LNCaP clone FGC (cell line): ENCODE data around the gene DYNLL2.

- RRBS, 2 experiments, result no CpG with 5 or more reads among the region's 12 CpGs
Observed at GRCh38 chr17:56898629-56899460, 15.0 kb downstream of the TRIM25 start.

GRCh38 chr17:56914304-56915170 is 688 bp upstream of the TRIM25 start:
- RRBS, 2 experiments, result under 1 to 2% methylated on average over 3 of the region's 25 CpGs

DNA sequence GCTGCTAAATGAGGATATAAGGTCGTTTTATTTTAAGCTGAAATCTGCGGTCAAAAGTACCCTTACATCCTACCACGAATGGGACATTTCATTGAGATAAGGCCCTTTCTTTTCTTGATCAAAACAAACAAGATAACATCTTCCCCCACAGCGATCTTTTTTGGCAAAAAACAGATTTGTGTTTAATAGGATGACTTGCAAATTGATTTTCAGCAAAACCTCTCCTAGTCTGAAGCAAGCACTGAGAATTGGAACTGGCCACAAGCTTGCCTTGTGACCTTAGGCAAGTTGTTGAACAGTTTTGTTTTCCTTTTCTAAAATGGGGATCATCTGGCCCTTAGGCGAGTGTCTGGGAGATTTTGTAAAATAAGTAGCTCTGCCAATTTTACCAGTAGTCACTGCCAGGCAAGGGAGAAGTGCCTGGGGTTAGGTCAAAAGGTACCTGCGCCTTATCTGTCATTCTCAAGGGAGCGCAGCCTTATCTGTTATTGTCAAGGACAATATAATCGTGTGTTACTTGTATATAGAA is 687 bp downstream of the SCPEP1 start:
- RRBS, 2 experiments, result no CpG with 5 or more reads among the region's 8 CpGs

DNA sequence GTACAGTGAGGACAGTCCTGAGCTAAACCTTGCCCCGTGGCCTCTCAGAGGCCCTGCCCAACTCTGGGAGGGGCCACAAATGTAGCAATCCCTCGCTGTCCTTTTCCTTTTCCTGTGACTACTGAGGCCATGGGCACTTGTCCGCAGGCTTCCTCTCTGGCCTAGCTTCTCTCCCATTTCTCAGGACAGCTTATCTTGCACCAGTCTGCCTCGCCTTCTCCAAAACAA is 7.5 kb downstream of the SCPEP1 start:
- RRBS, 2 experiments, result no CpG with 5 or more reads among the region's 4 CpGs

DNA sequence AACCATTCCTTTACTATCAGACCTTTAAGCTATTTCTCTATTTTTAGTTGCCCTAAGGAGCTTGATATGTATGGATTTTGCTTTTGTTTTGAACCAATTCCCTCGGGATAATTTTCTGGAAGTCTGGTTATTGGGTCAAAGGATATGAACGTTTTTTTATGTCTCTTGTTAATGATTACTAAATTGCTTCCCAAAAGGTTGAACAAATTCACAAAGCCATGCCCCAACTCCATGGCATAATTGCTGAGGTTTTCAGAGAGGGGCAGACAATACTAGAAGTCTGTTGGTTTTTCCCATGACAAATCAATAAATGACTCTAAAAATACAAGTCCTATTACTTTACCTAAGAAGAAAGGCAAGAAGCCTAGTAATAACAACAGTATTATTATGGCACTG is 11.4 kb upstream of the AKAP1 start:
- RRBS, 2 experiments, result no CpG with 5 or more reads among the region's 2 CpGs

DNA sequence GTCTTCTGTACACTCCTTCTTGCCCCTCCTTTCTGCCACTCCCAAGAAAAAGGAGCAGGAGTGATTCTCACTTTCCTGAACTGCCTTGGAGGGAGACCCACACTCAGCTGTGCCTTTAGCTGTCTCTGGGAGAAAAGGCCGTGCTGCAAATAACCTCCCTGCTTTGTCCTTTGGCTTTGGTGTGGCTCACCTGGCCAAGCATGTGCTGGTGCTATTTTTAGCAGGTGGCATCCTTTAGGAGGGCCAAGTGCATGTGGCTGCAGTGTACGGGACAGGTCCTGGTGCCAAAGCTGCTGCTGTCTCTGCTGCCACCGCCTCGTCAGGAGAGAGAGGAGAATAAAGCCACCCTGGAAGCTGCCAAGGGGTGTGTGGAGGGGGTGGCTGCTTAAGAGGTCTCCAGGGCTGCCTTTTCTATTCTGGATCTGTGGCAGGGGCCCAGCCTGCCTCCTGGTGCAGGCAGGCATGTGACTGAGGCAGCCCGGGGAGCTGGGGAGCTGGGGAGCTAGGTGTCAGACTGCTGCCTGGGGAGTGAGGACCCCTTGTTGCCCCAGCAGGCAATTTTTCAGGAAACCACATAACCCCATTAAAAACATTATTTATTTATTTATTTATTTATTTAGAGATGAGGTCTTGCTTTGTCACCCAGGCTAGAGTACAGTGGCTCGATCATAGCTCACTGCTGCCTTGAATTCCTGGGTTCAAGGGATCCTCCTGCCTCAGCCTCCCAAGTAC is 6.2 kb downstream of the AKAP1 start:
- RRBS, 2 experiments, result no CpG with 5 or more reads among the region's 6 CpGs

- RRBS, 2 experiments, result no CpG with 5 or more reads among the region's 4 CpGs
Observed at GRCh38 chr17:57280826-57281261, 24.5 kb downstream of the MSI2 start.

DNA sequence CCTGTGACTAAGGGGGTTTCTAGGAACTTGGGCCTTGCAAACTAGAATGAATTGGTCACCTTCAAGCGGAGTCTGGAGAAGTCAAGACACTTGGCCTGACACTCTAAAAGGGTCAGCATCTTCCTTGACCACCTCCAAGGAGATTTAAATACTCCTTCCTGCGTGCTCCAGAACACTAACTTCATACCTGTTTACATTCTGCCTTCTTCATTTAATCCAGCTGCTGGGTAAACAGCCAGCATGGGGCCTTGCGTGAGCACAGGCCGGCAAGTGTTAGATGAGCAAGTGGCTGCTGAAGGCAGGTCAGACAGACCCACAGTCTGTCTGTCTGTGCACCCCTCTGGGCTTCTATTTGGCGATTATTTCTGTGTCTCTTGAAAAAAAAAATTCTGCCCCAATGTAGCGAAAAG is 153.8 kb downstream of the MSI2 start:
- RRBS, 2 experiments, result no CpG with 5 or more reads among the region's 6 CpGs

DNA sequence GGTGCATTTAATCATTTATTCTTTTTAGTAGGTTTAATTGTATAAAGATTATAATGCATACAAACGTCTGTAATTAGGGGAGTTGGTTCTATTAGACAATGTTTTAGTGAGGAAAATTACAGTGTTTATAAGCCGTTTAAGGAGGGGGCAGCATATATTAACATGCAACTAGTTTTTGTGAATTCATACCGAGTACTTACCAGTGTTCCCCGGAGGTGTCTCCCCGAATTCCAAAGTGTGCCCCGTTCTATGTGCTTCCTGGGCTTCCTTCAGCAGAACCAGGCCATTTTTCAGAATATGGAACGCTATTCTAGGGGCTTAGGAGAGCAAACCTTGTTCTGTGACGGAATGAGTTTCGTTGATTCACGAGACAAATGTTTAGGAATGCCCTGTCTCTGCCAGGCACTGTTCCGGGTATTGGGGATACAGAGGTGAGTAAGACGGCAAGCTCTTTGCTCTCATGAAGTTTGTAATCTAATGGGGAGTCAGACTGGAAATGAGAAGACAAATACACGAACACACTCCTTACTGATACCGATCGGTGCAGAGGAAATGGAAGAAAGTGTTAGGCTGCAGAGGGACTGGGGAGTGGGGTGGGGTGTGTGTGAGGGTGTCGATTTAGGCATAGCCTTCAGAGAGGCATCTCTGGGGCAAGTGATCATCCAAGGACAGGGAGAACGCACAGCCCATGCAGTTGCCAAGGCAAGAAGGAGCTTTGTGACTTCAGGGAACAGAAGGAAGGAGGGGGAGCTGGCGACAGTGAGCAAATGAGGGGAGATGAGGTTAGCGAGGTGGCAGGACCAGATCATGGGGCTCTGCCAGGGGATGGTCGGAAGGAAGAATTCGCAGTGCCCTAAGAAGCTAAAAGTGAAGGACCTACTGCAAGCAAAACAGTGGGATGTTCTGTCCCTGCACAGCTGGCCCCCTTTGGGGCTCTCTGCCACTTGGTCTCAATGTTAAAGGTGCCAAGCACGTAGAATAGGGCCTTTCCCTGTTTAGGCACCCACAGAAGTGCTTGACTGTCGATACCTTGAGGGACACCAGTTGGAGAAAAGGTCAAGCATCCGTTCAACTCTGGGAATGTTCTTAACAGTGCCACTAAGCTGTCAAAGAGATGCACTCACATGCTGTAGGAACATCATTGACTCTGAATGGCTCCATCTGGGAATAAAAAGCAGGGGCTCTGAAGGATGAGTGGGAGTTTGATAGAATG is 189.6 kb downstream of the MSI2 start:
- RRBS, 2 experiments, result no CpG with 5 or more reads among the region's 24 CpGs

GRCh38 chr17:57480437-57480854 is 224.1 kb downstream of the MSI2 start:
- RRBS, 2 experiments, result no CpG with 5 or more reads among the region's 4 CpGs

- RRBS, 2 experiments, result no CpG with 5 or more reads among the region's 15 CpGs
Observed at GRCh38 chr17:57622653-57623334, 122.3 kb downstream of the CCDC182 start.

DNA sequence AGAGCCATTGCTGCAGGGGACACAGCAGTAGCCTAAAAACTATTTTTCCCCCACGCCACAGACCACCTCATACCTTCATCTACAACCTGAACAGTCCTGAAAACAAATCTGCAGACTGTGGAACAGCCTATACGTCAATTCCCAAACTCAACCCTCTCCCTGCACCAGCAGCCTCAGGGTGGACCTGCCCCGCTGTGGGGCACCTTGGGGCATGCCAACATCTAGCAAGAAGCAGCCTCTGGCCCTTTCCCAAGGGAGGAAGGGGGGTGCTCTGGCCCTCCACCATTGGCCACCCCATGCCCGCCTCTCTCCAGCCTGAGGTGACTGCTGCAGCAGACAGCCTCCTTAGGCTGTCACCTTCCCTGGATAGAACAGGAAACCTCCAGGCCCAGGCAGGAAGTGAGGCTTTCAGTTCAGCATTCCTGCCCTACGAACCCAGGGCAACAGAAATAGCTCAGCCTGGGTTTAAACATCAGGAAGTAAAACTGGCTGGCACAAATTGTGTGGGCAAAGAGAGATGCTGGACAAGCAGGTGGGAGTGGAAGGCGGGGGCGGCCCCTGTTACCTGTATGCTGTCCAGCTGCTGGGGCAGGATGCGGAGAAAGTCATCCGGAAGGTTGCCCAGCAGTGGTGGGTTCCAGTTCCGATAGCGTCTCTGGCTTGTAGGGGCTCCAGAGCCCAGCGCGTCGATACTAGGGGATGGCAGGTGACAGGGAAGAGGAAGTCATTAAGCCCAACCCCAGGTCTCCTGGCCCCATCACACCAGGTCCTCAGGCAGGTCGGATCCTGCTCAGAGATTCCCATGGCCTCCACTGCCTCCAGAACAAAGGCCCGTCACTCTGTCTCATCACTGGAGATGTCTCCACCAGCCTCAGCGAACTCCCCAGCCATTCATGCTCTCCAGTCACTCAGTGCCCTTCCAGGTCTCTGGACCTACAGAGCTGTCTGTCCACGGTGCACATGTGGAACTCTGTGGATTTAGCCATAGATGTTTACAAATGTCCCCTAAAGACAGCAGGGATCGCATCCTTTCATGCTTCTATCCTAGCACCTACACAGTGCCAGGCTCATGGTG is 23.5 kb upstream of the MRPS23 start:
- RRBS, 2 experiments, result no CpG with 5 or more reads among the region's 19 CpGs

- RRBS, 2 experiments, result no CpG with 5 or more reads among the region's 4 CpGs
Observed at GRCh38 chr17:57892349-57892859, 42.6 kb upstream of the MRPS23 start.

- RRBS, 2 experiments, result no CpG with 5 or more reads among the region's 8 CpGs
Observed at GRCh38 chr17:57916963-57917687, 38.1 kb downstream of the CUEDC1 start.

DNA sequence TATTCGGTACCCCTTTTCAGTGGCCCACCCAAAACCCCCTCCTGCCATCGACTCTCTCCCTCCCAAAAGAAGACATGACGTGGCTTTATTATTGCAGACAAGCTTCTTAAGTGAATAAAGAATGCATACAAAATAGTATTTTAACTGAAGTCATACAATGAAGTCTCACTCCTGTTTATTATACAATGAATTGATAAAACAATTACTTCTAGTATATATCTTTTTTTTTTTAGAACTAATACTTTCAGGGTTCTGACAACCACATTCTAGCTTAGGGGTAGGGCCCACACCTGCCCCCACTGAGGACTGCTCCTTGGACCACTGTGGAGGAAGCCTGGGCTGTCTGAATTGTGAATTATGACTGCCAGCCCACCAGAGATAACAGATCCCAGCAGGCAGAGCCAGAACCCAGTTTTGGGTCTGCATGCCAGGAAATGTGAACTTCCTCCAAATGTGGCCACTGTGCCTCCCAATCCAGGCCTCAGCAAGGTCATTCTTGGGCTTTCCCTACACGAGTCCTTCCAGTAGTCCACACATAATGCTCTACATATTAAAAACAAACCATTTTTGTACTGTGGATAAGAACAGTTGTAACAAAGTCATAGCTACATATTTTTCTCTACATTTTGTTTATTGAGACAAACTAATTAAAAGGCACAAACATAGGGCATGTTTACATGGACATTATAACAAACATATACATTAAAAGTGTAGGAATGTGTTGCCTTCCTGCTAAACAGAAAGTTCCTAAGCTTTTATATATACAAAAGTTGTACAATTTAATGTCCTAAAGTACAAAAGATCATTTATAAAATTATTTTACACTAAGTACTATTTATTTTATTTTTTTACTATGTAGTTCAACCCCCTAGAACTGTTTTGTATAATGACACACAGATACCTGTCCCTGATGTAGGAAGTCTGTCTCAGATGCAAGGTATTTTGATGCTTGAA is 15.8 kb downstream of the VEZF1 start:
- RRBS, 2 experiments, result no CpG with 5 or more reads among the region's 4 CpGs

GRCh38 chr17:57990579-57991136 is 2.6 kb upstream of the VEZF1 start:
- RRBS, 2 experiments, result no CpG with 5 or more reads among the region's 3 CpGs

GRCh38 chr17:57994448-57994956 is 6.4 kb upstream of the VEZF1 start:
- RRBS, 2 experiments, result no CpG with 5 or more reads among the region's 2 CpGs

DNA sequence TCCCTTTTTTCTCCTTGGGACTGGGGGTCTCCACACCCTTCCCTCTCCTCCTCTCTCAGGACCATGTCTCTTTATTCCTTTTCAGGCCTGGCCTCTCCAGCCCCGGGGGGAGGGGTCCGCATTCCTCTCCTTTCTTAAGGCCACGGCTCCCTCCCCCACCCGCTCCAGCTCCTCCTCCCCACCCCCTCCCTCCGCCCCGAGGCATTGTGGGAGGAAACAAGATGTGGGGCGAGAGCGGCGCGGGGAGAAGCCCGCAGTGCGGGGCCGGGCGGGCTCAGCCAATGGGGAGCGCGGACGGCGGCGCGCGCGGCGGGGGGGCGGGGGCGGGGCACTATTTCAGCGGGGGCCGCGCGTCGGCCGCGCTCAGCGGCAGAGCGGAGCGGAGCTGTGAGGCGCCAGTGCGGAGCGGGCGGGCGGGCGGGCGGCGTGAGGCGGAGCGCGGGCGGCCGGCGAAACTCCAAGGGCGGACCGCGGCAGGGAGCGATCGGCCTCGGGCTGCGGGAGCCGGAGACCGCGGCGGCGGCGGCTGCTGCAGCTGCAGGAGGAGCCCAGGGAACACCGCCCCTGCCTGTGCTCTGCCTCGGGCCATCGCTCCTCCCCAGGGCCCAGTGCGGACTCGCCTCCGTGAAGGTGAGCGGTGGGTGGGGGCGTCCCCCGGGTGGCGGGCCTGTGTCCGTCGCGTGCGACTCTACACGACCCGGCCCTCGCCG is at the start of gene DYNLL2:
TSS of gene DYNLL2 (plus strand) at position 366 of the 710 bp plus-strand sequence.
- RRBS, 2 experiments, result under 1 to 1% methylated on average over 20 of the region's 80 CpGs

DNA sequence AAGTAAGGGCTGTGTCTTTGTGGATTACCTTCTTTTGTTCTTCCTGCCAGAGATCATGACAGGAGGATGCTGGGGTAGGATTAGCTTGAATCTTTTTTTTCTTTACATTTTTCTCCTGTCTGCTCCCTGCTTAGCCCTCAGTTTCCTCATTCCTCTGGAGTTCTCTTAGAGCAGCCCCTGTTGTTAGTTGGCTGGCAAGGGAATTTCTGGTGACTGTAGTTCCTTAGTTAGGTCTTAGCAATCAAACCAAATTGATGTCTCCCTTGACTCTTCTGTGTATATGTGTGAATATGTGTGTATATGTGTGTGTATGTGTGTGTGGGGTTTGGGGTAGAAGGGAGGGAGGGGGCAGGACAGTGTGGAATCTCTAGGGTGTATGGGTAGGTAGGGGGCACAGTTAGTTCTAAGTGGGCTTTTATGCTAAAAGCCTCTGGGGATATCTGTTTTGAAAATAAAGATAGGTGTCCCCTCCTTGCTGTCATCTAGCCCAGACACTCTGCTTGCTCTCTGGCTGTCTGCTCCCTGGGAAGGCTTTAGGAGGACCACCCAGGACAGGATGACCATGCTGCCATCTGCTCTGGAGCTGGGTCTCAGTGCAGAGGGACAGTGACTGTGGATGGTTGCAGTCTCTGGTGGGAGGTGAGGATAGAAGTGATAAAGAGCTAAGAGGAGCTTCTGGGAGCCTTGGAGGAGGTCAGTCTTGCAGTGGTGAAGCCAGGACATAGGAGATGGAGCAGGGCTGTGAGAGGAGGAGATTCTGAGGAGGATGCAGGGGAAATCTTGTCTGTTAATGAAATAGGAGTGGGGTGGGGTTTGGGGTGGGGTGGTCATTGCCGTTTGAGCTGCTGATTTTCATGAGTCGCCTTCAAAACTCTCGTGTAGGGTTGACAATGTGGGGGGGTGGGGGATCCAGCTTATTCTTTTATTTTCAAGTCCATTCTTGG is 7.0 kb downstream of the DYNLL2 start:
- RRBS, 2 experiments, result no CpG with 5 or more reads among the region's 3 CpGs

DNA sequence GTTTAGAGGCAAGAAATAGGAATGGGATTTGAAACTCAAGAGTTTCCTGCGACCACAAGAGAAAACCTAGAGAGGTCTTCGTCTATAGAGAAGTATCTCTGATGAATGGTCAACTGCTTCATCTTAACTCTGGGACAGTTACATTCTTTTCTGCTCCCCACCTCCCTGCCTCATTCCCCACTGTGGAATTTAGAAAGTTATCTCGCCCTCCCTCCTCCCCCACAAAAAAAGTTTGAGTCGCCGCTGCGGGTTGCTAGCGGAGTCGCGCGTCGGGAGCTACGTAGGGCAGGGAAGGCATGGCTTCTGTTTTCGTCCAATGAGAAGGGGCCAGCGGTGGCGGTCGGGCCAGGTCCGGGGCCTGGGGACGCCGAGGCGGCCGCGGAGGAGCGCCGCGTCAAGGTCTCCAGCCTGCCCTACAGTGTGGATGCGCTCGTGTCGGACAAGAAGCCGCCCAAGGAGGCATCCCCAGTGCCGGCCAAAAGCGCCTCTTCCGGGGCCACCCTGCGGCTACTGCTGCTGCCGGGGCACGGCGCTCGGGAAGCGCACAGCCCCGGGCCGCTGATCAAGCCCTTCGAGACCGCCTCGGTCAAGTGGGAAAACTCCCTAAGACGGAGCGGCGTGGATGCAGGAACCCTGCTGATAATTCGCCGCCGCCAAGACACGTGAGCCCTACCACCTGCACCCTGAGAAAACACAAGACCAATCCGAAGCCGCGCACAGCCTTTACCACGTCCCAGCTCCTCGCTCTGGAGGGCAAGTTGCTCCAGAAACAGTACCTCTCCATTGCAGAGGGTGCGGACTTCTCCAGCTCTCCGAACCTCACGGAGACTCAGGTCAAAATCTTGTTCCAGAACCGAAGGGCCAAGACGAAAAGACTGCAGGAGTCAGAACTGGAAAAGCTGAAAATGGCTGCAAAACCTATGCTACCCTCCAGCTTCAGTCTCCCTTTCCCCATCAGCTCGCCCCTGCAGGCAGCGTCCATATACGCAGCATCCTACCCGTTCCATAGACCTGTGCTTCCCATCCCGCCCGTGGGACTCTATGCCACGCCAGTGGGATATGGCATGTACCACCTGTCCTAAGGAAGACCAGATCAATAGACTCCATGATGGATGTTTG is 8.9 kb downstream of the OR4D1 start:
- RRBS, 2 experiments, result no CpG with 5 or more reads among the region's 67 CpGs